Peritoneum (tissue), 1 donor: Measurements from ENCODE around the gene FGL2.

- PRO-cap = no peak
These were observed 284 bp downstream of the CASTOR2 start for GRCh38 chr7:74964793-74965184.

DNA sequence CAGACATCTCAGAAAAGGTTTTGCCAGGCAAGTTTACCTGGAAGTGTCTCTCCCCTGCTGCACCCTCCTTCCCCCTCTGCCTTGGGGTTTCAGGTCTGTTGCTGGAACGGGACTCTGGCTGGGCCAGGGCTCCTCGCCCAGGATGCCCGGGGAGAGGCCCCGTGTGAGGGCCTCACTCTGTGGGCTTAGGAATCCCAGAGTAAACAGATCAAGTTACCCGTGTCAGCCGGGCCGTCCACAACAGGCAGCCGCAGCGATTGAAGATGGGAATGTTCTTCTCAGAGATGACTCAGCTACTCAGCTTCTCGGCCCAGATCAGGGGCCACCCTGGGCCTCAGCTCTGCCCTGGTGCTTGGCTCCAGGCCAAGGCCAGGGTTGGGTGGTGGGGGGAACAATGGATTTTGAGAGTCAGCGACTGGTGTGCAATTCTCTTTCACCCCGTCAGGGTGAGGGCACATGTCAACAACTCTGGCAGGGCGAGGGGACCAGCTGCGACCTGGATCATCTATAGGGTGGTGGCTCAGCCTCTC lies 29.4 kb downstream of the CASTOR2 start:
- PRO-cap = no peak

DNA sequence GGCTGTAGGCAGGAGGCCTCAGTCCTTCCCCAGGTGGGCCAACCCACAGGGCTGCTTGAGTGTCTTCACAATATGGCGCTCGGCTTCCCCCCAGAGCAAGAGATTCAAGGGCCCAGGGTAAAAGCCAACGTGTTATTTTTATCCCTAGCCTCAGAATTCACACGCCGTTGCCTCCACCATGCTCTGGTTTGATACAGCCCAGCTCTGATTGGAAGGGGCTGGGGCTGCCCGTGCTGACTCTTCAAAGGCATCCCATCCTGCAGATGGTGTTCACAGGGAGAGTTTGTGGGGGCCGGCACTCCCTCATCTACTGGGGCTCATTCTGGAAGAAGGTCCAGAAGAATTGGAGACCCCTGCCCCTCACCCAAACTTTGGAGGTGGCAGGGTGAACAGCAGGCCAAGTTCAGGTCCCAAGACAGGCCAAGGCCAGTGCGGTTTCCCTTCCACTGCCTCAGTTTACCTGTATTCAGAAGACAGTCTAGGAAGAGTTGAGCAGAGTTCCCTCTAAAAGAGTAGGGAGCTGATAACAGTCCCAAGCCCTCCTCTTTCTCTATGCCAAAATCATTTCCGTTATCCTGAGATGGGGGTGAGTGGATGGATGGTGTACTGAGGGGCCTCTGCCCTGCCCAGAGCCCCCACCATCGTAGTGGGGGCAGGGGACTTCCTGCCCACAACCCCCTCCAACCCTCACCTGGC lies 42.9 kb downstream of the RCC1L start:
- PRO-cap = no peak

GRCh38 chr7:75887831-75889096 lies 9.4 kb downstream of the RHBDD2 start:
- PRO-cap = no peak

DNA sequence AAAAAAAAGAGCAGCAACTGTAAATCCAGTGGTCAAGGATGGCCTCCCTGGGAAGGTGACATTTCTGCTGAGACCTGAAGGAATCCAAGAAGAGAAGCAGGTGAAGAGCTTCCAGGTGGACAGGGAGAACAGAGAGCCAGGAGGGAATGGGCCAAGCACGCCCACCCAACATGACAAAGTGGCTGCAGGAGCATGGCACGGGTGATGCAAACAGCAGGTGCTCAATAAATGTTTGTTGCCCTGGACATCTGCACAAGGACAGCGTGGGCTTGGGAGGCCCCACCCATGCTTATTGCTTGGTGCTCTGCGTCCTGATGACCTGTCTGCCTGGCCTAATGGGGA lies 12.9 kb downstream of the RHBDD2 start:
- PRO-cap = no peak

DNA sequence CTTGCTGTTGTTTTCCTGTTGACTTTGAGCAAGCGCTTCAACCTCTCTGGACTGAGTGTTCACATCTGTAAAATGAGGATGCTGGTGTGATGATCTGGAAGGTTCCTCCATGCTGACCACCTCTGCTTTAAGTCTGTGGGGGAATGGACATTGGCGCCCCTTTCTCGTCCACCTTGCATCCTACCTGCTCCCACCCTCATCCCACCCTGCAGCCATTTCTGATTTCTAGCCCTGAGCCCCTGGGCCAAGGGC lies 15.4 kb upstream of the POR start:
- PRO-cap = no peak

DNA sequence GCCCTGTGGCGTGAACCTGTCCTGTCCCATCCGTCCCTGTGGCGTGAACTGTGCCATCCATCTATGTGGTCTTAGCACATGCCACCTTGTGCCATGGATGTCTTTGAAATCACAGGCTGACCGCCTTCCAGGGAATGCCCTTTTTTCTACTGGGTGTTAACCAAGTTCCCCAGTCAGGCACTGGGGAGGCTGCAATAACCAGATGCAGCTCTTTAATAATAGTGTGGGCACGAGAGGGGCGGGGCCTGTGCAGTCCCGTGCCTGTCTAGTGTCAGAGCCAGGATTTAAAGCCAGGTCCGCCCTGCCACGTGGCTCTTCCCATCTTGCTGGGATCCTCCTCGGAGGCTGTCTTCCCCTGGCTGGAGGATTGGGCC lies 25.3 kb downstream of the TMEM120A start:
- PRO-cap = no peak

DNA sequence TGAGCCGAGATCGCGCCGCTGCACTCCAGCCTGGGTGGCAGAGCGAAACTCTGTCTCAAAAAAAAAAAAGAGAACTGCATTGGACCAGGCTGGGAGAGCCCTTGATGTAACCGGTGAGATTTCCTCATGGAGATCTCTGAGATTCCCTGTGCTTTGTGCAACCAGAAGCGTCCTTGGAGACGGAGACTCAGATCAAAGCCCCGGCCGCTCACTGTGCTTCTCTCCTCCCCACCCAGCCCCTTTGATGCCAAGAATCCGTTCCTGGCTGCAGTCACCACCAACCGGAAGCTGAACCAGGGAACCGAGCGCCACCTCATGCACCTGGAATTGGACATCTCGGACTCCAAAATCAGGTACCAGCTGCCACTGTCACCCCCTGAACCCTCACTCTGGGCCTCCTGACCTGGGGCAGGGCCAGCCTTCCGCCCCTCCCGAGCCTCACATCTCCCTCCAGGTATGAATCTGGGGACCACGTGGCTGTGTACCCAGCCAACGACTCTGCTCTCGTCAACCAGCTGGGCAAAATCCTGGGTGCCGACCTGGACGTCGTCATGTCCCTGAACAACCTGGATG lies 11.0 kb downstream of the TMEM120A start:
- PRO-cap = no peak

DNA sequence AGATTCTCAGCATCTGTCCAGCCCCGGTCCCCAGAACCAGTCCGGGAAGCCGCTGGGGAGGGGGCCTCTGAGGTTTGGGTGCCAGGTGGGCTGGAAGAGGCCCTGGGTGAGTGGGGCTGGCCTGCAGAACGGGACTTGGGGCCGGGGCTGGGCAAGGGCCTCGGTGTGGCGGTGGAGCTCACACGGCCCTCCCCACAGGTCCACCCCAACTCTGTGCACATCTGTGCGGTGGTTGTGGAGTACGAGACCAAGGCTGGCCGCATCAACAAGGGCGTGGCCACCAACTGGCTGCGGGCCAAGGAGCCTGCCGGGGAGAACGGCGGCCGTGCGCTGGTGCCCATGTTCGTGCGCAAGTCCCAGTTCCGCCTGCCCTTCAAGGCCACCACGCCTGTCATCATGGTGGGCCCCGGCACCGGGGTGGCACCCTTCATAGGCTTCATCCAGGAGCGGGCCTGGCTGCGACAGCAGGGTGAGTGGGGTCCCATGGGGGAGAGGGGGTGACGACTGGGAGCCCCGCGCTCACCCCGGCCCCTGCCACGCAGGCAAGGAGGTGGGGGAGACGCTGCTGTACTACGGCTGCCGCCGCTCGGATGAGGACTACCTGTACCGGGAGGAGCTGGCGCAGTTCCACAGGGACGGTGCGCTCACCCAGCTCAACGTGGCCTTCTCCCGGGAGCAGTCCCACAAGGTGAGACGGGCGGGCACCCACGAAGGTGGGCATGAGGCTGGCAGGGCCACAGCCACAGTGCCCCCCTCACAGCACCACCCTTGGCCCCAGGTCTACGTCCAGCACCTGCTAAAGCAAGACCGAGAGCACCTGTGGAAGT lies 8.8 kb downstream of the TMEM120A start:
- PRO-cap = no peak

- PRO-cap = no peak
These were observed 6.4 kb downstream of the MDH2 start for GRCh38 chr7:76054061-76054913.

- PRO-cap = no peak
These were observed 18.4 kb downstream of the MDH2 start for GRCh38 chr7:76066191-76066781.

- PRO-cap = no peak
These were observed 49.2 kb downstream of the SRRM3 start for GRCh38 chr7:76250964-76251194.

DNA sequence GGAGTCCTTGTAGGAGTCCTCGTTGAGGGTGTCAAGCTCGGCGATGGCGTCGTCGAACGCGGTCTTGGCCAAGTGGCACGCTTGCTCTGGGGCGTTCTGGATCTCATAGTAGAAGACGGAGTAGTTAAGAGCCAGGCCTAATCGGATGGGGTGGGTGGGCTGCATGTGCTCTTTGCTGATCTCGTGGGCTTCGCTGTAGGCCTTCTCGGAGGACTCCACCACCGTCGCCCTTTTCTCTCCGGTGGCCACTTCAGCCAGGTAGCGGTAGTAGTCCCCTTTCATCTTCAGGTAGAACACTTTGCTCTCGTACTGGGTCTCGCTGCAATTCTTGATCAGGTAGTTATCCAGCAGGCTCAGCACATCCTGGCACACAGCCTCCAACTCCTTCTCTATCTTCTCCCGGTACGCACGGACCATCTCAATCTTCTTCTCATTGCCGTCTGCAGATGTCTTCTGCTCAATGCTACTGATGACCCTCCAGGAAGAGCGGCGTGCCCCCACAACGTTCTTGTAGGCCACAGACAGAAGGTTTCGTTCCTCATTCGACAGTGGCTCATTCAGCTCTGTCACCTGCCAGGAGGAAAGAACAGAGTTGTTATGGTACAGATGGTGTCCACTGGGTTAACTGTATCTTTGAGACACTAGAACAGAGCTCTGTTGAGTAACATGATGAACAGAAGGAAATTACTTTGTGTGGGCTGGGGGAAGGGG lies 27.3 kb downstream of the HSPB1 start:
- PRO-cap = no peak

GRCh38 chr7:76364053-76364429 lies 5.2 kb upstream of the YWHAG start:
- PRO-cap = no peak

DNA sequence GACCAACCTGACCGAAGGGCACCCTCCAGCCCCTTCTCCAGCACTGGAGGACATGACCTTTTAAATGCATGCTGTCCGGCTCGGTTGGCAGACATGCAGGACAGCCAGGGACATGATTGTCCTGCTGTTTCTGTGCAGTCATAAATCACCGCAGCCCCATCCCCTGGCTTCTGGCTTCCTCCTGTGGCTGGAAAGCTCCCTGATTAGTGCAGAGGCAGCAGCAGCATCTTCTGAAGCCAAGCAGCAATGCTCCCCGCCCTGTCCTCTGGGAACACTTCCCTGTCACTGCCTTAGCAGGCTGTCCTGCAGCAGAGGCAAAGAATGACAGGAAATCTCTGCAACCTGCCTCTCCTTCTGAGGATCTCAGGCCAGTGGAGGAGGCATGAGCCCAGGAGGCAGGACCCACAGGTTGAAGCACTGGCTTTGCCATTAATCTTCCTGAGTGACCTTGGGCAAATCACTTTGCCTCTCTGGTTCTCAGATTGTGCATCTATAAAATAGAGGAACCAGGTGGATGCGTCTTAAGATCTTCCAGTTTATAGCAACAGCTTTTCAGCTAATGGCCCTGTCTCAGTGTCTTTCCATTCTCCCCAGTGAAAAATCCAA lies 7.2 kb upstream of the YWHAG start:
- PRO-cap = no peak

DNA sequence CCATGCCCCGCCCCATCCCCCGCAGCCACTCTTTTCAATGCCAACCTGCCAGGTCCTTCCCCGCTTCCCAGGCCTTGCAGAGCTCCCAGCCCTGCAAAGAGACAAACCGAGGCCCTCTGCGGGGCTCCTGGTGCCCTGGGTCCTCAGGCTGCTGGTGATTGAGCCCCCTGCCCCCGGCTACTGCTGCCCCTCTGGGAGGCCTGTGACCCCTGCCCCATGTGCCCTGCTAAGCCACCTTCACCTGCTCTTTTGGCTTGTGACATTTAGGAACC lies 2.1 kb downstream of the UPK3B start:
- PRO-cap = no peak

DNA sequence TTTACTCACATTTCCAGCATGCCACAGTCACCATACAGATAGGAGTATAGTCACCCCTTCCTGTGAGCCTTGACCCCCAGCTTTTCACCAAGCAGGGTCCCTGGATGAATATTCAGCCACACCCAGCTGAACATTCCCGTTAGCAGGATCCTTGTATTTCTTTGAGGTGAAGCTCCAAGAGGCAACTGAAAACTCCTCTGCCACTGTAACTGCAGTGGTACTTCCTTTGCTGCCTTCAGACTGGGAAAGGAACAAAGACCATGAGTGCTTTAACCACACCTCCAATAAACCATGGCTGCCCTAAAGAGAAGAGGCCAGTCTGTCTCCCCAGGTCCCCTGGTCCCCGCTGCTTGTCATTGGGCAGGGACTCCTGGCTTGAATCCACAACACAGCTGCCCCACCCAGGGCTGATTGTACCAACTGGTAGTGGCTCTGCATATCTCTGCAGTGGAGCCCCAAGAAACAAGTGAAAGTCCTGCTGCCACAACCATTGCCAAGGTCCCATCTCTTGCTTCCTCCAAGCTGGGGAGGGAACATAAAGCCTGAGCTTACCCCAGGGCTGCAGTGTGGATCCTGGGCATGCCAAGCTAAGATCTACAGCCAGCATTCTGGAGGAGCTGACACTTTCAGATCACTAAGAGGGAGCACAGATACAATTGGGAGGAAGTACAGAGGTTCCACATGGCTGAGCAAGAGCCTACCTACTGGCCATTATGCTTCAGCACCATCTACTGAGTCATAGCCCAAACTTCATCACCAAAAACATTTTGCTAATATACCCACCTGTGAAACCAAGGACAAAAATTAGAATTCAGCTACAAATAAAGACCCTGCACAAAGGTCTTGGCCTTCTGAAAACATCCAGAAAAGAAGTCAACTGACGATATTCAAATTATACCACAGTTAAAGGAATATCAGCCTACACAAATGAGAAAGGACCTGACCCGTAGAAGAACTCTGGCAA lies 35.4 kb downstream of the POMZP3 start:
- PRO-cap = no peak

DNA sequence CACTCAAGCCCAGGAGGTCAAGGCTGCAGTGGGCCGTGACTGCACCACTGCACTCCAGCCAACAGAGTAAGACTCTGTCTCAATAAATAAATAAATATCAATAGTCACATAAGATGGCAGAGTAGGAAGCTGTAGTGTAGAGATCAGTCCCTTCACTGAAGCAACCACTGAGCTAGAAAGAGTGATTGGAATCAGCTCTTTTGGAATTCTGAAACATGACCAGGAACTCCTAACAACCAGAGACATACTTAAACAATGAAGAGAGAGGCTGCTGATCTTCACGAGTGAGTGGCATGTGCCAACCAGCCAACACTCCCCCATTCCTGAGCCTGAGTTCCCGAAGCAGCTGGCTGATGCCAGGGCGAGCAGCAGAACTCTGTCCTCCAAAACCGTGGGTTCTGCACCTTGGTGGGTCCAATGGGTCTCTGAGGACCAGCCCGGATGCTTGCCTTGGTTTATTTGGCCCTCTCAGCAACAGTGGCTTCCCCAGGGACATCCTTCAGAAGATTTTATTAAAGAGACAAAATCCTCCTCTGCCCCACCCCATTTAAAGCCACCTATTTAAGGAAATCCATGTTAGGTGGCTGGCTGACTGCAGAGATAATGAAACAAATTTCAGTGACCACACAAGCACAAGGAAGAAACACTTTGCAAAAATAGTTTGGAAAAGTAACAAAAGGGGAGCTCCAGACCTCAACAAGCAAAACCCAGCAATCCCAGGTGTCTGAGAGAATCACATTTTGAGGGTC lies 18.1 kb upstream of the POMZP3 start:
- PRO-cap = no peak

- PRO-cap = no peak
These were observed at the start of gene FGL2 for GRCh38 chr7:77198960-77200212. FGL2 (minus strand) TSS chr7:77199819.

GRCh38 chr7:77306092-77307020 lies 106.7 kb upstream of the FGL2 start:
- PRO-cap = no peak